ENCODE data around the gene GPR26.

- RRBS, 2 experiments = no CpG with 5 or more reads among the region's 25 CpGs
These were observed 29.6 kb upstream of the SPADH start for GRCh38 chr10:122643004-122643571.

DNA sequence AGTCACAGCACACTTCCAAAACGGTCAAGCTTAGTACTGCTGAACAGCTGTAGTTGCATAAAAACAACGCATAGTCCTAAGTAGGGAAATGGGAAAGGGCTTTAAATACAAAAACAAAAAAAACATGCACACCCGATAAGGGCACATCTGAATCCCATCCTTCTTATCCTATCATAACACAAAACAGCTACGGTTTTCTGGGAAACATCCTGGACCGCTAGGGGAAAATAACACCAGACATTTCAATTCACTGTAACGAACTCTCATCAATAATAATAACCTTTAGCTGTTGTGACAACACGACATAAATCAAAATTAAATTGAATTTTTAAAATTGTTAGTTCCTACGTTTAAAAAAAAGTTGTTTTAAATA lies 1.1 kb downstream of the IKZF5 start:
- RRBS, 2 experiments = no CpG with 5 or more reads among the region's 8 CpGs

GRCh38 chr10:123151277-123151800 lies 2.9 kb upstream of the BUB3 start:
- RRBS, 2 experiments = under 1 to 3% methylated on average over 4 to 5 of the region's 33 CpGs

DNA sequence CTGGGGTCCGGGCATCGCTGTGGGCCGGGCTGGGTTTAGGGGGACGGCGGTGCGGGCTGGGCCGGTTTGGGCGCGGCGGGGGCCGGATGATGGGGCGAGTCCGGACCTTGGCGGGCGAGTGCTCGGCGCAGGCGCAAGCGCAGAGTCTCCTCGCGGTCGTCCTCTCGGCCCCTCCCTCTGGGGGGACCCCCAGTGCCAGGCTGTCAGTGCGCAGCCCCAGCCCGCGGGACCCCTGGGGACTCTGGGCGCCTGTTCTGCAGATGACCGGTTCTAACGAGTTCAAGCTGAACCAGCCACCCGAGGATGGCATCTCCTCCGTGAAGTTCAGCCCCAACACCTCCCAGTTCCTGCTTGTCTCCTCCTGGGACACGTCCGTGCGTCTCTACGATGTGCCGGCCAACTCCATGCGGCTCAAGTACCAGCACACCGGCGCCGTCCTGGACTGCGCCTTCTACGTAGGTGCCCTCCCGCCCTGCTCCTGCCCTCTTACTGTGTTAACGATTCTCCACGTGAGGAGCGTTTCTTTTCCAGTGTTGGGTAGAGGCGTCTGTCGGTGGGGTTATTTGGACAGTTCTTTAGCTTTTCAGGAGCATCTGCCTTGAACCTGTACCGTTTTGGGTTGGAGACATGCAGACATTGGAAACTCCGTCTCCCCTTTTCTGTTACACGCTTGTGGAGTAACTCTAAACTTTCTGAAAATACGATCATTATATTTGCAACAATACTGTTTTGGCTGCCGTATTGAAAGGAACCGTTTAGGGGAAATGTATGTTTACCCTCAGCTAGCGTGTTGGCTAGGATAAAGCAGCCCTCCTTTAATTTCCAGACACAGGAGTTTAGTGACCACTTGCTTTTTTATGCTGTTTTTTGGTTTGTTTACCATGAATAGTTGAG lies 703 bp downstream of the BUB3 start:
- RRBS, 2 experiments = 0 to 7% methylated on average over 4 to 5 of the region's 55 CpGs

DNA sequence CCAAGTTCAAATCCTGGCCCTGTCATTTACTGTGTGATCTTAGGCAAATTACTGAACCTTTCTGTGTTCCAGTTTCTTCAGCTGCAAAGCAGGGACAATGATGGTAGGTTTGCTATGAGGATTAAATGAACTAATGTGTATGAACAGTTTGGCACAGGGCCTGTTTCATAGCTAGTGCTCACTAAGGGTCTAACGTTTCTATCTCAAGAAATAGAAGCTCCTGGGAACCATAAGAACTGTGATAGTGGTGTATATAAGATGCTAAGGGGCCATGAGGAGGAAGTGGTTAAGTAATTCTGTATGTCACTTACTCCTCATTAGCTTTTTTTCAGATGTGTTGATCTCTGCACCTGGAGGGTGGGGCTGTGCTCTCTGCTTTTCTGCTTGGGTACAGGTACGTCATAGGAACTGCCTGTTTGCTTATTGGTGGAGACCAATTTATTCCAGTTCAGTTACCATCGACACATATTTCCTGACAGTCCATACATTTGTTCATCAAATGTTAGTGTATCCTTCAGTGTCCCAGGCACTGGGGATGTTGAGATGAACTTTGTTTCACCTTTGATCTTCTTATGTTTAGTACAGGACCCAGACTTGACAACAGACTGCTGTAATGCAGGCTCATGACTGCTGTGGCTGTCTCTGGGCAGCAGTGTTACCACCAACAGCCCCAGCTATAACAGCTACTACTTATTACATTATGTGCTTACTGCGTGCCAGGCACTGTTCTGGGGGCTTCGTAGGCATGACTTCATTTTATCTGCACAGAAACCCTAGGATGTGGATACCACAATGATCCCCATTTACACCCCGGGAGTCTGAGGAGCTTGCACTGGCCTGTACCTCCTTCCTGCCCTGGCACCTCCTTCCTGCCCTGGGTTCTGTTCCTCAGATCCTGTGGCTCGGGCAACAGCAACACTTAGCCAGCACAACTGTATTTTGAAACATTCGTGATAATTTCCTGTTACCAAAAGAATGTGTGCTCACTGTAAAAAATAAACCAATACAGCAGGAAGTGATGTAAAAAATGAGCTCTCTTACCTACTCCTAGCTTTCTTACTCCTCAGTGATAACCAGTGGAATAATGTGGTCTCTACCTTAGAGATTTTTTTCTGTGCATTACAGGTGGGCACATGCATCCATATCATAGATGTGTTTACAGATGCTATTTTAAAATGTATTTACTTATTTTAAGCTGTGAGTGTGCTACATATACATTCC lies 87.4 kb downstream of the BUB3 start:
- RRBS, 2 experiments = no CpG with 5 or more reads among the region's 8 CpGs

DNA sequence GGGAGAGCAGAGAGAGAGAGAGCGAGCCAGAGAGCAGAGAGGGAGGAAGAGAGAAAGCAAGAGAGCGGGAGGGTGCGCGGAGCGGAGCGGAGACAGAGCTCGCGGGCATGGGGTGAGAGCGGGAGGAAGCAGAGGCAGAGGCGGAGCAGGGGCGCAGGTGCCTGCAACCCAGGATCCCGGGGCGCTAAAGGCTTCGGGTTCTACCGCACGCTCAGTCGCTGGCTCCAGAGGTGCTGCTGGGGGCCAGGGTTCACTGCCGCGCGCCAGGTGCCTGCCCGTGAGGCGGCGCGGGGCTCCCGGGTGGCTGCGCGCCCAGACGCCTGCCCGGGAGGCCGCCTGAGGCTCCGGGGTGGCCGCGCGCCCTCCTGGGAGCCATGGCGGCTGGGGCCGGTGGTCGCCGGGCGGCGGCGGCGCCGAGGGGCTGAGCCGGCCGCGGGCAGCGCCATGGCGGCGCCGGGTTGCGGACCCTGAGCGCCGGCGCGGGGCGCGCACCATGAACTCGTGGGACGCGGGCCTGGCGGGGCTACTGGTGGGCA lies at the start of gene GPR26:
GPR26 (plus strand) TSS at position 441 of the 536 bp plus-strand sequence.
- RRBS, 2 experiments = 1 to 6% methylated on average over 6 to 11 of the region's 61 CpGs

GRCh38 chr10:123997911-123998489 lies 95.4 kb downstream of the CHST15 start:
- RRBS, 2 experiments = no CpG with 5 or more reads among the region's 5 CpGs

DNA sequence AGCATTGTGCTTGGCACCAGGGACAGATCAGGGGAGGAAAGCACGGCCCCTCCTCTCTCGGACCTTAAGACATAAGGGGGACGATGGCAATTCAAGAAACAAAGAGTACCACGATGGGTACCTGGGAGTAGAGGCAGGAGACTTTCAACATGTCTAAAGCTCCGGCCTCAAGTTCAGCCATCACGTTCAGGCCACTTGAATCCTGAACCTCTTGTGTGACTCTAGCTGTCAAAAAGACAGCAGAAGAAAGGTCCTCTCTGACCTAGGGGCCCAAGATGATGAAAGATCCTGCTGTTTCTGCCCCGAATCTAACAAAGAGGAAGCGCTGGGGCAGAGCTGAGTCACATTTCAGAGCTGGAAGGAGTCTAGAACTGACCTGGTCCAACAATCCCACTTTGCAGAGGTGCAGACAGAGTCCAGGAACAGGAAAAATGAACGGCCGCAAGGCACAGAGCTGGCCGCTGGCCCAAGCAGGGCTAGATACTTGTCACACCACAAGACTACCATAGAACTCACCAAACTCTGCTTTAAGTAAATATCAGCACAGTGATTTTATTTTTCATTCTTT lies 53.0 kb downstream of the CHST15 start:
- RRBS, 2 experiments = no CpG with 5 or more reads among the region's 11 CpGs

GRCh38 chr10:124083272-124084167 lies 9.9 kb downstream of the CHST15 start:
- RRBS, 2 experiments = no CpG with 5 or more reads among the region's 17 CpGs

GRCh38 chr10:124124120-124124497 lies 30.7 kb upstream of the CHST15 start:
- RRBS, 2 experiments = no CpG with 5 or more reads among the region's 5 CpGs

- RRBS, 2 experiments = no CpG with 5 or more reads among the region's 19 CpGs
These were observed 58.6 kb upstream of the CHST15 start for GRCh38 chr10:124151960-124152525.

DNA sequence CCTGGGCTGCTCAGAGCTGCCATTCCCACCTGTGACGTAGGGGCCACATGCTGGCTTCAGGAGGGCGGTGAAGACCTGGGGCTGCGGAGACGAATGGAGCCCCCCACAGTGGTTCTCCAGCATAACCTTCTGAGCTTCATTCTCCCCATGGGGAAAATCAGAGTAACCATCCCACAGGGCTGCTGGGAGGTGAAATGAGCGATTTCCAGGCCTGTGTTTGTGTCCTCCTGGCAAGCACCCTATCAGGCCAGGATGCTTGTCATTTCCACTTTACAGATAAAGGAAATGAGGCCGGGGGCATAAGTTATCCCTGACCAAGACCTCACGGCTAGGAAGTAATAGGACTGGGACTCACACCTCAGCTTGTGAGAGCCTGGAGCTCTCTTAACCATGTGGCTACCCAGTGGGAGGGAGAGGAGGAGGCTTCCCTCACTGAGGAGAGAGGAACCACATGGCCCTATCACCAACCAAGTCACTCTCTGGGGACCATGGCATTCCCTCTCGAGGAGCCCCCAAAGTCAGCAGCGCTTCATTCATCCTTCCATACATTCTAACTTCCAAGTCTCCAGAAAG lies 127.8 kb upstream of the CHST15 start:
- RRBS, 2 experiments = no CpG with 5 or more reads among the region's 9 CpGs

- RRBS, 2 experiments = no CpG with 5 or more reads among the region's 5 CpGs
These were observed 128.3 kb upstream of the CHST15 start for GRCh38 chr10:124221776-124221928.

DNA sequence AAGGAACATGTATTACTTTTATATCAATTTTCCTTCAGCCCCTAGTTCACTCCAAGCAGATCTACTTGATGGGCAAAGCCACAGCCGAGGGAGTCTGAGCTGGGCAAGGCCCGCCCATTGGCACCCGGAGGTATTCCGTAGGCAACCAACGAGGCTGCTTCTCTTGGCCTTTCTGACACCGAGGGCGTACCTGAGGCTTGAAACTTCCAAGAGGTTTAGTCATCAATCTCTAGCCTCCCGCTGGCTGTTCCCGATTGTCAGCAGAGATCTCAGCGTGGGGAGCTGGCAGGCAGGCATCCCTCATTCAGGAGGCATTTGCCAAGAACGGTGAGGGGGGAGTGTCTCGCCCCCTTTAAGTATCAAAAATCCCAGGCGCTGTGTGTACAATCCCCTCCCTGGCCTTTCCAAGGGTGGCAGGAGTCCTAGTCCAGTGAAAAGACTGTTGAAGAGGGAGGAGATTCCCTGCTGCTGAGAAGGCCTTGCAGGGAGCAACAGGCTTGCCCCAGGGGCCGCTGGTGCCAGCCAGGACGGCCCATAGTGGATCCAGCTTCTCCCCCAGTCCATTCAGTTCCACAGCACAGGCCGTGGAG lies 39.8 kb downstream of the OAT start:
- RRBS, 2 experiments = no CpG with 5 or more reads among the region's 16 CpGs

DNA sequence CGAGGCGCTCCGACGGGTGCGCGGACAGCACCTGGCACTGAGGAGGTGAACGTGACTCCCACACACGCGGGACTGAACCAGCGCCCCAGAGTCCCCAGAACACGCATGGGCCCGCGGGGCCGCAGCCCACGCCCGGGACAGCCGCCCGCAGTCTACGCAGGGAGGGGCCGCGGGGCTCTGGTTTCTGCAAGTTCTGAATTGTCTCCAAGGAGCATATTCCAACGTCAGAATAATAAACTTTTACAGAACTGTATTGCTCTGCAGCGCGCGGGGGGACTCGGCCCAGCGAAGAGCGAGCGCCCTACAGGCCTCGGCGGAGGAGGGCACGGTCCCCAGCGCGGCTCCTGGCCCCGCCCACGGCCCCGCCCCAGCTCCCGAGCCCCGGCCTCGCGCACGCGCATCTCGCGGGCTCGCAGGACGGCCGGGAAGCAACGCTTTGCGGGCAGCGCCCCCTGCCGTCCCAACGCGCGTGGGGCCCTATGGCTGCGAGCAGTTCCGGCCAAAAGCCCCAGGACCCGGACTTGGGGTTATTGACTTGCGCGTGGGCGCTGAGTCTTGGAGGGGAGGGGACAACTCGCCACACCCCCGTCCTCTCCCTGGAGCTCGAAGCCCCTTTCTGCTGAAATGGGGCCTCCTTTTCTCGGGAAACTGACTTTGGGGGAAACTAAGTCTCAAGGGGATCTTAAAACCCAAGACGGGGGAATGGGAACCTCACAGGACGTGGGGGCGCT lies 29.6 kb downstream of the OAT start:
- RRBS, 2 experiments = 1 to 2% methylated on average over 19 of the region's 68 CpGs

GRCh38 chr10:124416614-124417315 lies 2.0 kb downstream of the OAT start:
- RRBS, 2 experiments = no CpG with 5 or more reads among the region's 8 CpGs

DNA sequence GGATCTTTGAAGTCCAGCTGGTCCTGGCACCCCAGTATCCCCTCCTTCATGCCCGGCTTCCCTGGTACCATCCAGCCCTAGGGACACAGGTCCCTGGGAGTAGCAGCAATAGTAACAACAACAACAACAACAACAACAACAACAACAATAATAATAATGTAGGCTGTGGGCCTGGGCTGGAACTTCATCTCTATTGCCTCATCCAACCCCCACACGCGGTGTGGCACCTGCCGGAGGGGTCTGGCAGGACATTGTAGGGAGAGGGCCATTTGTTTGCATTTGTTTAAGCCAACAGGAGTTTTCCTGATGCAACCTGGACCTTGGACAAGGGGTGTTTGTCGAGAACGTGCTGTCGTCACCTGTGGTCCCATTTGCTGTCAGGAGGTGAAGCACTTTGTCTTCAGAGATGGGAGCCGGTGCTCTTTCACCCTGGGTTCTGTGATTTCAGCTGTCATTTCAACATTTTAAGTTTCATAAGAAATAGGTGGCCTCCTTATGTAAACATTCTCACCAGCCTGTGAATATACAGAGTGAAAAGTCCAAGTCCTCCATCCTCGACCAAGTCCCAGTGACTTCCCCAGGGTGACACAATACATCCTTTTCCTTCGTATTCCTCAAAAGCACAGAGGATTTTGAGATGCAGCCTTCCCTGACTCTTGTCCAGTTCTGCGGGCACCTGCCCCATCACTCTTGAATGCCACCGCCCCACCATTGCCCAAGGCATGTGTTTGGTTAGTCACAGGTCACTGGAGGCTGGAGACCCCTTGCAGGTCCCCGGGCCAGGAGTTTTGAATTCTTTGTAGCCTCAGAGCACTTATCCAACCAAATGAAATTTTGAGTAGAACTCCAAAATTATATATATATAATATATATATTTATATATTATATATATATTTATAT lies 9.2 kb downstream of the LHPP start:
- RRBS, 2 experiments = no CpG with 5 or more reads among the region's 13 CpGs

DNA sequence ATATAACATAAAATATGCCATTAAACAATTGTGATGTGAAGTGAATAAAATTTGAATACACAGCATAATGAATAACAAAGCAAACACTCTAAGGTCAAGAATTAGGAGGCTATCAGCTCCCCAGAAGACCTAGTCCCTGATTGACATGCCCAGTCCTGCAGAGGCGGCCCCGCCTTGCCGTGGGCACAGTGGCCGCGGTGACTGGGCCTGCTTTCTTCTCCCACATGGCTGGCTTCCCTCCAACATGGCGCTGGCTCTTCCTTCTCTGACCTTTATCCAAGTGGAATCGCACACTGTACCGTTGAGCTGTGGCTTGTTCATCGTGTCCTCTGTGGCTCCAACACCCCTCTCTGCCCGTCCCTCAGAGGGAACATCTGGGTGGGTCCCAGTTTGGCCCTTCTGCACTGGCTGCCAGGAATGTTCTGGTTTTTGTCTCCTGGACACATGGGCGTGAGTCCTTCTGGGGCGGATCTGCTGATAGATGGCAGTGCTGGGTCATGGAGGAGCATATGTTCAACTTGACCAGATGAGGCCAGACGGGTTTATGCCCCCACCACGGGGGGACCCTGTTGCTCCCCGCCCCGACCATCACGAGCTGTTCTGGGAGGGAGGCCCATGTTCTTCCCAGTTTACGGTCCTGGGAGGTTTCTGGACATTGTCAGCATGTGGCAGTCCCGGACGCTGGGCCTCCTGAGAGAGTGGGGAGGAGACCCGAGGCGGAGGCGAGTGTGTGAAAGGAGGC lies 63.4 kb downstream of the LHPP start:
- RRBS, 2 experiments = no CpG with 5 or more reads among the region's 23 CpGs

DNA sequence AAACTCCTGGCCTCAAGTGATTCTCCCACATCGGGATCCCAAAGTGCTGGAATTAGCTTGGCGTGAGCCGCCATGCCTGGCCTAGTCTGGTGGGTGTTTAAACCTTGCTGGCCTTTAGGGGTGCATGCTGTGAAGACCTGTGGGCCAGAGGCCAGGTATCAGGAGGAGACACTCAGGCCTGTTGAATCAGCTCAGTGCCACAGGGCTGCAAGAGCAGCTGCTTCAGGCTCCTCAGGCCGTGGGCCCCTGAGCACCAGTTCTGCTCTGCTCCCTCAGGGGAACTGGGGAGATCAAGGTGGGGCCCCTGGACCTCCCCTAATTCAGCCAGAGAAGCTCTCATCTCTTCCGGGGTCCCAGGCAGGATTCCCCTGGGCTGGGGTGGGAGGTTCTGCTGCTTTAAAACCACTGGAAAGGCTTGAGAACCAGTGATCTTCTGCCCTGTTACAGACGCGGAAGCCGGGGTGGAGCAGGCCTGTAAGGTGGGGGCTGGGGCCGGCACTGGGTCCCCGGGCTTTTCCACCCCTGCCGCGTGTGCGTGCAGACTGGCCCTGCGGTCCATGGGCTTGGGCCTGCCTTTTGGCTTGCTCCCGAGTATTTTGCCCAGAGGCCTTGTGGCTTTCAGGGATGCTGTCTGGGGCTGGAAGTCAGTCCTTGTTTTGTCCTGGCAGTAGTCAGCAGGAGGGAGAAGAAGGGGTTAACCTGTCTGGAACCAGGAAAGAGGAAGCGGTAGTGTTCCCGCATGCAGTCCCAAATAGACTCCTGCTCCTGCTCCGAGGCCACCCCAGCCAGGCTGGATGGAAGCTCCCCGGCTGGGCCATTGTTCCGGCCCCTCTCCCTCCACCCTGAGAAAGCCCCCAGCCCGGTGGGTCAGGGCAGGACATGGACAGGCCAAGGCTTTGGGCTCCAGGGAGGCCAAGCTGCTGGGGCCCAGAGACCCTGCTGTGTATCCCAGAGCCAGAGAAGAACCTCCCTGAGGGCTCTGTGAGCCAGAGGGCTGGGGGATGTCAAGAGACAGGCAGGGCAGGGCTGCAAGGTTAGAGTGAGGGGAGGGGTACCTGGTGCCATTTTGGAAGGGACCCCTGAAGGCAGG lies 74.3 kb downstream of the LHPP start:
- RRBS, 2 experiments = 57 to 84% methylated on average over 2 to 5 of the region's 21 CpGs

DNA sequence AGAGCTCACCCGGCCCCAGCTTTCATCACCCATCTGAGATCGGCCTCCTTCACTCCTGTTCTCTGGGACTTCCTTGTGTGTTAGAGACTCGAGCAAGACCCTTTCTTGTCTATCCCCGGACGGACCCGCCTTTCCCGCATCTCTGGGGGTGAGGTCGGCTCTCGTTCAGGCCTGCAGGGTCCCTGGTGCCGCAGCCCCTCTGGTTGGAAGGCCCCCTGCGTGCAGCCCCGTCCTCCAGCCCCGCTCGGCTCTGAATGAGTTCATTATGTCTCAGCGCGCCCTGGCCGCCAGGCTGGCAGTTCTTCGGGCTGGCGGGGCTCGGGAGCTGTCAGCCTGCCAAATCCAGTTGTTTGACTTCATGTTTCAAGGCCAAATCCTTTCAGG lies 128.0 kb downstream of the LHPP start:
- RRBS, 2 experiments = 80 to 98% methylated on average over 1 to 4 of the region's 20 CpGs